Mesenchymal stem cell of Wharton's jelly (primary cell): ENCODE data around the gene NCBP2L.

DNA sequence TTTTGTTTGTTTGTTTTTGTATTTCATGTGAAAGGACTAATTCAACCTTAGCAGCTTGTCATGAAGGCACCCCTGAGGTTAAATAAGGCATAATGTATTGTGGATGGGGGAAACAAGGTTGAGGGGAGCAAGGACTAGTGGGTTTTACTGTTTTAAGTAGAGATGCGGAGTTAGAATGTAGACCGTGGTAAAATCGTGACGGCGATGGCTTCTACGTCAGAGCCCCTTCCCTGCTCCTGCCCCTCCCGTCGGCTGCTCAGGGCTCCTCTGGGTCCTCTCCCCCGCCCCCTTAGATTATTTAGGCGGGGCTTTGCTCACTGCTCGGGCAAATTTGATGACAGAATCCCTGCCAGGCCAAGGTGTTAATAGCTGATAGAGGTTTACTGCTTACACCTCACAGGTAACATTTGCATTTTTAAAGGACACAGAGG lies 2.2 kb downstream of the FRMPD3 start:
- CAGE, long polyA plus RNA: no peak

GRCh38 chrX:107700281-107700719 lies 72.0 kb downstream of the PRPS1 start:
- CAGE, long polyA plus RNA: no peak

- CAGE, long polyA plus RNA: no peak
These were observed 59.4 kb downstream of the TSC22D3 start for GRCh38 chrX:107716143-107716642.

GRCh38 chrX:107717125-107717907 lies 58.3 kb downstream of the TSC22D3 start:
- CAGE, long polyA plus RNA: no peak

DNA sequence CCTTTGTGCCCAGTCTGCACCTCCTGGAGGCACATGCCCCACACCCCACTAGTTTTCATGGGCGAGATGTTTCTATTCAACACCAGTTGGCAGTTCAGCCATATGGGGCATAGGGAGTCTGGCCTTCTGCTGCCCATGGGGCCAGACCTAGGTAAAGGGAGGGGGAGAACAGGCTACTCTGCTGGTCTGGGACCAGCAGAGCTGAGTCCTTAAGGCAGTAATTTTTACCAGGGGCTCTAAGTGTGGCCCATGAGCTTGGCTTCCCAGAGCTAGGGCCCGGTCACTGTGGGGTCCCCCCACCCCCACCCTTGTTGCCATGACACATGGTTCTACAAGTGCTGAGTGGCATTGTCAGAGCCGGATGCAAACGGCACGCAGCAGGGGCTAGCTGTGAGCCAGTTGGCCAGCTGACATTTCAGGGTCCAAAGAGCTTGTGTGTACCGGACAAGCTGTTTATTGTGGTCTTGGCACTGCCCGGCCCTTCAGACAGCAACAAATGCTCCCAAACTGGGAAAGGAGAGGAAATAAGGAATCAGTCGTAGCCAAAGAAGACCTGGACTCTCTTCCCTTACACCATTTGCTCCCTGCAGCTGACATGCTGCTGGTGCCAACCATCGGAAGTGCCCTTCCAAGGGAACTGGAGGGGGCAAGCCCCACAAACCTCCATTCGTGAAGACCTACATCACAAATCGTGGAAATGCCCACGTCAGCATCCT lies 36.9 kb downstream of the TSC22D3 start:
- CAGE, long polyA plus RNA: no peak

DNA sequence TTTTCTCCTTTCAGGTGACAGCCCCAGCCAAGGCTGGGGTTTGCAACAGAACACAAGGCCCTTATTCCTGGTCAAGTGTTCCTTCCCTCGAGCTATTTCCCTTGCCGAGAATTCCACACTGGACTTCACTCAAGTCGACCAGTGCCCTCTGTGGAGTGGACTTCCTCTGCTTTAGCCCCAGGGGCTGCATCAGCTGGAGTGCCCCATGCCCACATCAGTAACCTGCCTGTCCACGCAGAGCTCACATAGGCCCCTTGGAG lies 19.0 kb downstream of the TSC22D3 start:
- CAGE, long polyA plus RNA: no peak

DNA sequence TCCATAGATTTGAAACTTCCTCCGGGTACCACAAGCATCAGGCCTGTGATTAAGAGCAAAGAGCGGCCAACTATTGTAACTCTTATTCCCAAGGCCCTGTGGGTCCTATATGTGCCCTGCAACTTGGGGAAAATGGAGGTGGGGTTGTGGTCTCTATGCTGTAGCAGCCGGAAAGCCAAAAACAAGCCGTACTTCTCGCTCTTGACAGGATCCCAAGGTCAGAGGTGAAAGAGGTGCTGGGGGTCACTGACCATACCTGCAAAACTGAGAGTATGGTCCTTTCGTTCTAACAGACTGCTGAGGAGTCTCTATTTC lies at the start of gene NCBP2L:
TSS of gene NCBP2L (plus strand) at position 92 of the 315 bp plus-strand sequence.
- CAGE, long polyA plus RNA: no peak

GRCh38 chrX:108440278-108441008 lies 805 bp downstream of the COL4A5 start:
- CAGE, long polyA plus RNA: no peak

DNA sequence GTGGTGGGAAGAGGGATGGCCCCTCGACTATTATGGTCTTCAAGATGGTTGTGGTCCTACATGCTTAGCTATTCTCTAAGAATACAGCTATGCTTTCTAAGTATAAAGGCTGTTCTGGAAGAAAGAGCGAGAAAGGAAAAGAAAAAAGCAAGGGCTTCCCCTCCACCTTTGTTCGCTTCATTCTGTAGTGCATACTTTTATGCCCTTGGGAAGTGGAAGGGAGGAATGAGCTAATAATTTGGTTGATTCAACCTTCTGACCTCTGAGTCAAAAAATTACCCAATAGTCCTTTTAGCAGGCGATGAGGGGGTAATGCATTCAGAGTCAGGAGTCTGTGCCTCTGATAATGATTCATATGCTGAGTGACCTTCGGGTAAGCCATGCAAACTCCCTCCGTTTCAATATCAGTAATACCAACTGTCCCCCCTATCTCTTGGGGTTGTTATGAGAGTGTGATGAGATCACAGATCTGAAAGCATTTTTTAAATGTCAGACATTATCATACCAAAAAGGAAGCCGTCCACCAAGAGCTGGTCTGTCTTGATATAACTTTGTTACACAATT lies 41.6 kb upstream of the ACSL4 start:
- CAGE, long polyA plus RNA: no peak

DNA sequence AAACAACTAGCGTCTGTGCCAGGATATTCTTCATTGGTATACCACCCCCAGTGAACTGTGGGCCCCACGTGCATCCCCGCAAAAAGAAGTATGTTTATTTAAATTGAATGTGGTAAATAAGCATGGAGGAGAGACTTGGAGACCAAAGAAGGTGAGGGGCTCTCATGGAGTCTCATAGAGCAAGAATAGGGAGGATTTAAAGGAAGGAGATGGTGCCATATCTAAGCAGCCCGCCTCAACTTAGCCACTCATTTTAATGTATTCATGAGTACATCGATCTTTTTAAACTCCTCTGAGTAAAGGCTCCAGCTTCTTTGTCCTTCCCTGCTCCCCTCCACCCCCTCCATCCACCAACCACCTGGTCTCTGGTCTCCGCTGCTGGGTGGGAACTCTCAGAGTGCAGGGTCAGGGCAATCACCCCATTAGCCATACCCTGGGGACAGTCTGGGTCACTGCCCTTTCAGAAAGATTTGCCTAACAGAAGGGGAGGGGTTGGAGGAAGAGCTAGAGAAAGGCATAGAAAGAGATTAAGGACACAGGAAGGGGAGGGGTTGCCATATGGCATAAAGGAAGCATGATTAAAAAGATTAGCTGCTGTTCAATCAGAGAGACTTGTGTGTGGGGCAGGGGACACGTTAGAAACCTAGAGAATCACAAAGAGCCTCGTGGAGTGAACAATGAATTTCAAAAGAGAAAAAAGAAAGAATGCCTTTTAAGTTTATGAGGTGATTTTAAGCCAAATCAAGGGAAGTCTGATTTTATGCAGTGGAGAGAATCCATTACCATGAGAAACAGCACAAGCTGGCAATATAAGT lies 115.3 kb upstream of the ACSL4 start:
- CAGE, long polyA plus RNA: no peak

- CAGE, long polyA plus RNA: no peak
These were observed 55.0 kb upstream of the PAK3 start for GRCh38 chrX:111040755-111041650.

DNA sequence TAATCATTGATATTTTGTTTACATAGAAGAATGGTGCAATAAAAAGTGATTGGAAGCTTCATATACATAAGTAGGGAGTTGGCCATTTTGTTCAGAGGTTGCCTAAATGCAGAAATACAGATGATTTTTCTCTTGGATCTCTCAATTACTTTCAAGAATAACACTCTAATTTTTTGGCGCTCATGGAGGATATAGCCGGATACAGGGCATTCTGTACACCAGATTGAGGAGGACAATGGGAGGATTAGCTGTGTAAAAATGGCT lies 5.6 kb upstream of the SERTM2 start:
- CAGE, long polyA plus RNA: no peak

DNA sequence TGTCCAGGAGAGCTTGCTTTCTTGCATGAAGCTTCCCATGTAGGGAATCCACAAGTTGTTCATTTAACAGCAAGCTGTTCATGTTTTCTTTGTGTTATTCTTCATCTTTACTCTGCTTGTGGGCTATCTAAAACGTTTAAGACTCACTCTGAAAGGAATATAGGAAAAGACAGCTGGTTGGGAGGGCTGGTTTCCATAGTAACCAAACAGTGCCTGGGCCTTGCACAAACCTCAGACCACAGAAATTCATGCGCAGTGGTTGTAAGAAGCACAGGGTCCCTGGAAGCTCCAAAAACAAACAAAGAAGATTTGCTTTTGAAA lies 7.7 kb downstream of the SERTM2 start:
- CAGE, long polyA plus RNA: no peak

GRCh38 chrX:111881622-111882115 lies 5.7 kb downstream of the TRPC5OS start:
- CAGE, long polyA plus RNA: no peak

- CAGE, long polyA plus RNA: no peak
These were observed 524.8 kb upstream of the HTR2C start for GRCh38 chrX:114058948-114059591.

DNA sequence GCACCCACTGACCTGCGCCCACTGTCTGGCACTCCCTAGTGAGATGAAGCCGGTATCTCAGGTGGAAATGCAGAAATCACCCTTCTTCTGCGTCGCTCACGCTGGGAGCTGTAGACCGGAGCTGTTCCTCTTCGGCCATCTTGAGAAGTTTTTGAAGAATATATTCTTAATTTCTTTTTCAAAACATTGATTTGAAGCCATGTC lies 142.4 kb downstream of the HTR2C start:
- CAGE, long polyA plus RNA: no peak

- CAGE, long polyA plus RNA: no peak
These were observed 55.5 kb downstream of the LUZP4 start for GRCh38 chrX:115344835-115345629.

DNA sequence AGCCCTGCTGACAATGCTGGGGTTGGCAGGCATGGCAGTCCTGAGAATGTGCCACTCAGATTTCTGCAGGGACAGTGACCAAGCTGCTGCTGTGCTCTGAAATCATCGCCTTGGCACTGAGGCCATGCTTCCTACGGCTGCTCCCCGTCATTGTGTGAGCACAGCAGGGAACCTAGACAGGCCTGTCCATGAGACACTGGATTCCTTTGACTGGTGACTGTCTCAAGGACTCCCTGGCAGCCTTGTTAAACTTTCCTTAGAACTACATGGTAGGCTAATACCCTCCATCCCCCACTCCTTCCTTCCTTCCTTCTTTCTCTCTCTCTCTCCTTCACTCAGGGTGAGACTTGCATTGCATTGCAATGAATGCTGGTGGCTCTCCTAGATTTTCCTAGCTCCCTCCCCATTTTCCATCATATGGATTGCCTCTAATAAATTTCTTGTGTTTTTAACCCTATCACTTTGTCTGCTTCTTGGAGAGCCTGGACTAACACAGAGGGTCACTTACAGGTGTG lies 111.5 kb downstream of the LUZP4 start:
- CAGE, long polyA plus RNA: no peak

DNA sequence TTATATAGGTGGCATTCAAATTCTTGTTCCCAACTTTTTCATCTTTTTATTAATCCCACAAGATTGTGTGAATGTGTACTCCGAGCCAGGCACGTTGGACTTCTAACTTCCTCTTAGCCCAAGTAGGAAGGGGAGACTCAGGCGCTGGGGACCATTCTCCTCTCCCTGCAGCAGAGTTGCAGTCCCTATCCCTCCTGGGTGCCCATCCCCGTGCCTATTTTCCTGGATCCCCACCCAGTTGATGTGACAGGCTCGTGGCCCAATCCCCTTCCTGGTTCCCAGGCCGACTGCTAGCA lies 222 bp upstream of the PLS3 start:
- CAGE, long polyA plus RNA: no peak

- CAGE, long polyA plus RNA: no peak
These were observed 1.1 kb downstream of the PLS3 start for GRCh38 chrX:115562143-115562443.